Placental pericyte (primary cell): ENCODE data around the gene RRAGA.

- CAGE, long polyA plus RNA, result no peak
These were observed 91.7 kb downstream of the NFIB start for GRCh38 chr9:14222062-14222758.

DNA sequence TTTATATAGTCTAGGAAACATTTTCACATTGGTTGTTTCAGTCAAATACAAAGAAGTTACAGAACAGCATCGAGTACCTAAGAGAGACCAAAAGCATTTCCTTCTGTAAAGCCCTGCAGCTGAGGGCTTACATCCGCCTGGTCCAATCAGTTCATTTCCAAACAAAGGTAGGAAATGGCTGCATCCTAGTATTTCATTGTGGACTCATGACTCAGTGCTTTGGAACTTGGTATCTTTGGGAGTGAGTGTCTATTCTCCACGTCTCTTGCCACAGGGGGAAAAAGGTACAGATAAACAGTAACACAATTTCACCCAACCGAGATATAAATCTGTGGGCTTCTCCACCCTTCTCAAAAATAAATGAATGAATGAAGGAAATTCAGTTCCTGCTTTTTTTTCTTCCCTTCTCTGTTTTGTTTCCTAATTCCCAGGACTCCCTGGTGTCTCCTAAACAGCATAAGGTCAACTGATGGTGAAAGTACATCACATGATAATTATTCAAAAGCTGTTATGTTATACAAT is 75.4 kb downstream of the NFIB start:
- CAGE, long polyA plus RNA, result no peak

DNA sequence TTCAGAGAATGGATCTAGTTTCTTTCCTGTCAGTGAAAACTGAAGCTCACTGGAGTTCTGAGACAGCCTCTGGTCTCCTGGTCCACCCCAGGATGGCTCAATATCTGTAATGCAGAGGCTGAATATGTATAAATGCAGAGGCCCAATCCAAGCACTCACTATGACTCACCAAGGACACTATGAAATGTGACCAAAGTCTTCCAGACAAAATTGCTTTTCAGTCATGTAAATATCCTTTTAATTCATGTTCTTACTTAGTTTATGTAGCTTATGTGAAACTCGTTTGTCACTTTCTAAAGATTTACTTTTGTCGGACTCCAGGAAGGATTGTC is 53.8 kb downstream of the NFIB start:
- CAGE, long polyA plus RNA, result no peak

DNA sequence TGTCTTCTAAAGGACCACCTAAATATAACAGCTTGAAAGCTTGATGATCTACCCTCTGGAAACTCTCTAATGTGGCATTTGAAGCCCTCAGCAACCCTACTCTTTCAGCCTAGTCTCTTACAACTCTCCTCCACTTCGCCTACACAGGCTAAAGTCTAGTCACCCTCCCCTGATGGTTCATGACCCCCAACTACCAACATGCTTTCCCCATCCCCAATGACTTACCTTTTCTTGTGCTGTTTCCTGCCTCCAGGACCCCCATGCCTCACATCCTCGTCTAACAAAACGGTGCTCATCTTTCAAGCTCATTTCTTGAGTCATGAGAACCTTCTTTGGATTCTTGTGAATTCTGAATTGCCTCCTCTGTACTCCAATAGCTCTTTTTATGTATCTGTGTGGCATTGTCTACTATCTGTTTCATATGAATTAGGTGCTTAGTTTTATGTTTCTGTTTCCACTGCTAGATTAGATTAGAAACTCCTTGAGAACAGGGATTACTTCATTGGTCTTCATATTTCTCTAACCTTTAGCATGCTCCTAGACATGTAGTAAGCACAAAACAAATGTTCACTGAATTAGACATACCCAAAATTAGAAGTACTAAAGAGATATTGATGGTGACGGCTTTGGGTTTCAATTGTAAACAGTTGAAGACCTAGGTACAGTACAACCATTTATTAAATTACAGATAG is 45.5 kb downstream of the NFIB start:
- CAGE, long polyA plus RNA, result no peak

DNA sequence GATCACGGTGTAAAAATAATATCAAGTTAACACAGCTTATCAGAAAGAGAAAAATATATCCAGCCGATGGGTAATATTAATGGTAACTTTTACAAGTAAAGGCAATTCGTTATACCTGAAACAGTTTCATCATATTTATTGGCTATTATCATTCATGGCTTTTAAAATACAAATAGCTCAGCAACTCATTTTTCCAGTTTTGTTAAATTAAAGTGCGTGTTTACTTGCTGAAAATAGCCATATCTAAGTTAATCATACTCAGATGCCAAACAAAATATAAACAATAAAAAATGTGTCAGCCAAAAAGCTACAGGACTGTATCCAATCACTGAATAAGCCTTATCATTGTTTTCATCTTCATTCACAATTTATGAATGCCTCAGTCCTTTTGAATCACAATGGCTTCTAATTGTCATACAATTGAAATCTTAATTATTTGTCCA is 2.1 kb downstream of the NFIB start:
- CAGE, long polyA plus RNA, result no peak

- CAGE, long polyA plus RNA, result no peak
These were observed 389 bp upstream of the NFIB start for GRCh38 chr9:14314206-14314854.

DNA sequence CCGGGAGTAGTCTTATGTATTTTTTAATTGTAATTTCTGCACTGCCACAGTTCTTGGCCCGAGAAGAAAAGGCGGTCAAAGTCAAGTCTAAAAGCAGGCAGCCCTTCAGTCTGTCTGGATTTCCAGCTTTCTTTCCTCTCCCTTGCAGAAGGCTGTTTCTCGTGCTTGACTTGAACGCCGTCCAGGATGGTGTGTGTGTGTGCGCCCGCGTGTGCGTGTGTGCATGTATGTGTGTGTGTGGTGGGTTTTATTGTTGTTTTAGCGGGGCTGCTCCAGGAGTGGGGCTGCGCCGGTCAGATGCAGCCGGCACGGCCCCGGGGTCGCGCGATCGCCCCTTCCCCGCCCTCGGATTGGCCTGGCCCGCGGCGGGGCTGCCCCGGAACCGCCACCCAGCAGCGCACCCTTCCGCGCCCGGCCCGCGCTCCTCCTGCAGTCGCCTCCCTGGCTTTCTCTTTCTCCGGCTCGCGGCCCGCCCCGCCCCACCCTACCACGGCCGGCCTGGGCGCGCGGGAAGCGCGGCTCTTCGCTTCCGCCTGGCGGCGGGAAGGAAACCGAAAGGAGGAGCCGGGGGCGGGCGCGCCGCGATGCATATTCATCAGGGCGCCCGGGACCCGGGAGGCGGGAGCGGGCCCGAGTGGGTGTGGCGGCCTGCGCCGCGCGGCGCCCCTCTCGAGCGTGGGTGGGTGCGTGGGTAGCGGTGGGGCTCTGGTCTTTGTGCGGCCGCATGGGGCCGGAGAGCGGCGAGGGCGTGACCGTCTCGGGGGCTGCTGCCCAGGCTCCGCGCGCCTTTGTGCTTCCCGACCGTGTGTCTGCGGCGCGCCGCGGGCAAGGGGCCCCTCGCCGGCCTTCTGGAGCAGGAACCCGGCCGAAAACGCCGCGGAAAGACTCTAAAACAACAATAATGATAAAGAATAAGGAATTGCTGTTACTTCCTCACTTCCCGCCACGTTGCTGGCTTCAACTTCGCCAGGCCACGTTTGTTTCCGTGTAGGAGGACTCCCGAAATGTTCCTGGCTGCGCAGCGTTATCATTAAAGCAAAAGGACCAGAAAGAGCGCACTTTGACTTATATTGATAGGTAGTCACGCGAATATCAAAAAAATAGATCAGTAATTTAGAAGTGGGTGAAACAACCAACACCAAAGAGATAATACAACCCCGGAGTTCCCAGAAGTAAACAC is 8.6 kb upstream of the NFIB start:
- CAGE, long polyA plus RNA, result no peak

DNA sequence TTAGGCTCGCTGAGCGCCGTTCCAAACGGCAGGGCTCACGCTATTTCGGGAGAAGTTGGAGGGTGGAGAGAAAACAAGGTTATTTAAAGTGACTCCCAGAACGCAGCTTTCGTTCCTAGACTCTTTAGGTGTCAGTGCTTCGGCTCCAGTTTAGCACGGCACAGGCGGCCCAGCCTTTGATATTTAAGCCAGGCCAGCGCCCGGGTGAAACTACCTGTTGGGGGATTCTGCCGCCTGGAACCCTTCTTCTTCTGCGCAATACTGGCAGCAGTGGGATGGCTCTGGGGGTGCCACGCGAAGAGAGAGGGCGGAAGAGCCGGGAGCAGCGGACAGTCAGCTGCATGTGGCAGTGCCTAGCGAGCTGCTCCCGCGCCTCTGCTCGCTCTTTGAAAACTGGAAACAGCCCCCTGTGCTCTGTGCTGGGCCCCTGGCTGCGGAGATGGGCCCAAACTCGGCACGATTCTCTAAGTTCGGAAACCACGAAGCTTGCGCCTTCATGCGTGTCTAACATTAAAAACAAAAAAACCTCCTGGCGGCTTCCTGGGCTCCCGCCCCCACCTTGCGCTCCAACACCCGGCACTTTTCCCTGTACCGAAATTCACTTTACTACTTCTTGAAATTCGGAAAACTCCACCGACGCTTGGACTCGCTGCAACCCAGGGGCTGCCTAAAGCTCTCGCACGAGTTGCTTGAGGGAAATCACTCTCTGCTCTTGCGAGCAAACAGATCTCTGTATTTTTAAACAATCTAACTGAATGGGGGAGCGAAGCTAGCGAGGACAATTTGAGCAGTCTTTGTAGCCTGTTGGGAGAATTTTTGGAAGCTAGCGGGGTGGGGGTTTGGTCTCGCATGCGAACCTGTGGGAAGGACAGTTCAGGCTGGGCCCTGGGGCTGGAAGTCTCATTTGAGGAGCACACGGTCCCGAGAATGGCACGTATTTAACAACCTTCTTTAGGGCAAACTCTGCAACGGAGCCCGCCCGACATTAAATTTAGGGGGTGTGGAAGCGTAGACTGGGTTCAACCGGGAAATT is 34.8 kb upstream of the NFIB start:
- CAGE, long polyA plus RNA, result no peak

DNA sequence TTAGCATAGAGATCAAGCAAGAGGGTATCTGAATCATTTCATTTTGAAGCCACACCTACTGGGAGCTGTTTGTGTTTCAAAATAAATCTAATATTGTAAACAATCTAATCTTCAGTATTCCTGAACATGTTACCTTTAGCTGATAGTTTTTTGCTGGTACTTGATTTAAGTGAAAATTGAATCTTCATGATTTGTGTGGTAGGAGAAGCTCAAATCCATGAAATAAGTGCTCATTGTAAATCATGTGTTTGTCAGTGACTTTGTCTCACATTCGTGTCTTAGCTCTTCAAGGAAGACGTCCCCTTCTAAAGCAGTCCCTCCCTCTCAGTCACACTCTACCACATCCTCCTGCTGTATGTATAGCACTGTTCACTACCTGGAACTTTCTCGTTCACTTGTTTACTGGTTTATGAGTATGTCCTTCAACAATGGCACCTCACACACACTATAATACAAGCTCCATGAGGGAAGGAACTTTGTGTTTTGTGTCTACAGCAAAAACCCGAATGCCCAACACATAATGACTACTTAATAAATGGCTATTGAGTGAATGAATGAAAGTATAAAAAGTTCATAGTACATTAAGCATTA is 3.4 kb upstream of the TTC39B start:
- CAGE, long polyA plus RNA, result no peak

- CAGE, long polyA plus RNA, result no peak
These were observed 3.0 kb upstream of the PSIP1 start for GRCh38 chr9:15513854-15514097.

DNA sequence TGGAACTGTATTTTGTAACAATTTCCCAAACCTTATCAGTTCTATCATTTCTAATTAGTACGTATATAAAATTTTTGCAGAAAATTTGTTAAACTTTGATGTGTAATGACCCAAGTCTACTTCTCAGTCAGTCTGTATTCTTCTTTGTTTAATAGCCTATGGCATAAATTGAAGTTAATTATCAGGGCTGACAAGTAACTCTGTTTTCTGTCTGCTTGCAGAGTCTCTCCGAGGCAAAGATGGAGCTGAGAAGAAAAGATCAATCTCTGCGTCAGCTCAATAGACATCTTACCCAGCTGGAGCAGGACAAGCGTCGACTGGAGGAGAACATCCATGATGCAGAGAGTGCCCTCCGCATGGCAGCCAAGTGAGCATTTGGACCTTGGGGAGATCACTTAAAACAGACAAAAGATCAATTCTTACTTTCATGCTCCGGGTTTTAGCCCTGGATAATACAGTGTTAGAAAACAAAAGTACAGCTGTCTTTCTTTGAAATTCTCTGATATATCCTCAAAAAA is 293.7 kb downstream of the CCDC171 start:
- CAGE, long polyA plus RNA, result no peak

DNA sequence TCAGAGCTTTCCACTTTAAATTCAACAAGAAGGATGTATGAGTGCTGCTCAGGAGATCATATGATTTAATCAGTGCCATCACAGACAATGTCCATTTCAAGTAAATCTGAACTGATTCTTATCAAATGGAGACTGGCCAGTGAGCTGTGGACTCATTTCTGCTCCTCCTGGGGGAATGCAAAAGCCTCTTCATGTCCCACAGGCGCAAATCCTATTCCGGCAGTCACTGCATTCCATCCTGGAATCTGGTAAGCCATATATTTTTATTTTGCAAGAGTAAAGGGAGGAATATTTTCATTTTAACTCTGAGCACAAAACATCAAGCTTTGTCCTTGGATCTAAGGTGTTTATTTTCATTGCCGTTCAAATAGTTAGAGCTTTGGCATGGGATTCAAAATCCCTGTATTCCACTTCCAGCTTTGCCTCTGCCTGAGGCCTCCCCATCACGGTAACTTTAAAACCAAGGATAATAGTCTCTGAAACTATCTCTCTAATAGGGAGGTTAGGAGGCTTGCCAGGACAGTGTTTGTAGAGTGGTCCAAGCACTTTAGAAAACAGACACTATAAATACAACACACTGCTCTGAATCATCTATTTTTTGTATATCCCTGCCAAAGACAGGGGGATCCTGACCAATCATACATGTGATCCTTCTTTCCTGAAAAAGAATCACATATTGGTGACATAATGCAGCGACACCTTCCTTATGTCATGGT is 327.0 kb downstream of the BNC2 start:
- CAGE, long polyA plus RNA, result no peak

DNA sequence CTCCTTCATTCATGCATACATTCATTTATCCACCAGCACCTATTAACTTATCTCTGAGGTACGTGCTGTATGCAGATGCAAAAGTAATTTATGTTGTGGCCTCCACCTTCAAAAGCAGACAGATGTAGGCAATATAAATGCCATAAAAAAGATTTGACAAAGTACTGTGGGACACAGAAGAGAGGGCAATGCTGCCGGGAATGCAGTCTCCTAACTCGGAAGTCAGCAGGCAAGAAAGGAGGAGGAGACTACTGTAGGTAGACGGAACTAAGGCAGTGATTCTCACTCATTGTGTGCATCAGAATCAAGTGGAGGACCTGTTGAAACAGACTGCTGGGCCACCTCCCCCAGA is 310.7 kb downstream of the BNC2 start:
- CAGE, long polyA plus RNA, result no peak

- CAGE, long polyA plus RNA, result no peak
These were observed 165.5 kb downstream of the BNC2 start for GRCh38 chr9:16704651-16705736.

DNA sequence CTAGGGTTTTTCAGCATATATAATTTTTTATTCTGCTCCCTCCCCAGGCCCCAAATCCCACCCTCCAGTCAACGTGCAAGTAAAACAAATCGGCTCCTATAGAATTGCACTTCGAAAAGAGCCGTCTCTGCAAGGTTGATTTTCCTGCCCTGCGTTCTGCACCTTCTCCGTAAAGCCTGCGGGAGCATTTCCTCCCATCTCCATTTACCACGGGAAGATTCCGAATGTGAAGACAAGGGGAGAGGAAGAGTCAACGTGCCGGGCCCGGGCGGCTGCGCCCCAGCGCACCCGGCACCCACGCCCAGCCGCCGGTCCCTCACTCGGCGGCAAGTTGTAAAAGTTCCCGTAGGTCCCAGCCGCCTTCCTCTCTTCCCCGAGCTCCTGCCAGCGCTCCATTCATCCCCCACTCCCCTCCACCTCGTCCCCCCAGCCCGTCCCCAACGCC is 576 bp downstream of the BNC2 start:
- CAGE, long polyA plus RNA, result no peak

DNA sequence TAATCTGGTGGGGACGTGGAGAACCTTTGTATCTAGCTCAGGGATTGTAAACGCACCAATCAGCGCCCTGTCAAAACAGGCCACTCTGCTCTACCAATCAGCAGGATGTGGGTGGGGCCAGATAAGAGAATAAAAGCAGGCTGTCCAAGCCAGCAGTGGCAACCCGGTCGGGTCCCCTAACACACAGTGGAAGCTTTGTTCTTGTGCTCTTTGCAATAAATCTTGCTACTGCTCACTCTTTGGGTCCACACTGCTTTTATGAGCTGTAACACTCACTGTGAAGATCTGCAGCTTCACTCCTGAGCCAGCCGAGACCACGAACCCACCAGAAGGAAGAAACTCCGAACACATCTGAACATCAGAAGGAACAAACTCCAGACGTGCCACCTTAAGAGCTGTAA is 61.2 kb upstream of the CNTLN start:
- CAGE, long polyA plus RNA, result no peak

- CAGE, long polyA plus RNA, result no peak
These were observed 327.9 kb downstream of the SH3GL2 start for GRCh38 chr9:17906359-17907557.

DNA sequence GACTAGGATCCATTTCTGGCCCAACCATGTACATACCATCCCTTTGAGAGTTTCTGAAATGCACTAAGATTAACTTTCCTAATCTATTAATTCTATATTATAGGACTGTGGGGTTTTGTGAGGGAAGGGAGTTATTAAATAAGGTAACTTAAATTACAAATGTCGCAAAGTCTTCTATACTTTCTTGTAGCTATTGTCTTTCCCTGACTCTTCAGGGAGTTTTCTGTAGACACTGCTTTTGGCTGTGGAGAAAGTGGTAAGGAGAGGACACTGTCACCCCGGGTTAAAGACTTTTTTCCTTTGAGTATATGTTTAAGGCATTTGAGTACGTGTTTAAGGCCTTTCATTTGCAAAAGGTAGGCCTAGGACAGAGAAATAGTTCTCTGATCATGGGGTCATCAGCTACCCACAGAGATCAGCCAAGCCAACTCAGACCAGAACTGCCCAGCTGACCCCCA is 90.9 kb upstream of the ADAMTSL1 start:
- CAGE, long polyA plus RNA, result no peak

DNA sequence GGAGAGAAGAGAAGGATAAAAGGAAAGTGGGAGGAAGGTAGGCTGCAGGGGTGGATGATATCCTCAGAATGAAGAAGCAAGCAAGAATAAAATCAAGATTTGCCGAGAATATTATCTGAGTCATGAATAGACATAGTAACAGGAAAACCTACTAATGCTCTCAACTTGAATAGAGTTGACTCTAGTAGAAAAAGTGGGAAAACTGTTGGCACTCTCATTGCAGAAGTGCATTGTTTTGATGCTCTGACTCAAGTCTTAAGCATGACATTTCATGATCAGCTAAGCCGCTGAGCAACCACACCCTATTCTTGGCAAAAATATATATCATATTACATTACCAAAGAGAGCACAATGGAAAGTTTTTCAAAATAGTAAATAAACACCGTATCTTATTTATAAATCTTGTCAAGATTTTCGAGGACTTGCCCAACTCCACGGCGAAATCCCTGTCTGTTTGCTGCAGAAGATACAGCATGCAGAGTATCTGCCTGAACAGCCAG is 14.0 kb upstream of the ADAMTSL1 start:
- CAGE, long polyA plus RNA, result no peak

DNA sequence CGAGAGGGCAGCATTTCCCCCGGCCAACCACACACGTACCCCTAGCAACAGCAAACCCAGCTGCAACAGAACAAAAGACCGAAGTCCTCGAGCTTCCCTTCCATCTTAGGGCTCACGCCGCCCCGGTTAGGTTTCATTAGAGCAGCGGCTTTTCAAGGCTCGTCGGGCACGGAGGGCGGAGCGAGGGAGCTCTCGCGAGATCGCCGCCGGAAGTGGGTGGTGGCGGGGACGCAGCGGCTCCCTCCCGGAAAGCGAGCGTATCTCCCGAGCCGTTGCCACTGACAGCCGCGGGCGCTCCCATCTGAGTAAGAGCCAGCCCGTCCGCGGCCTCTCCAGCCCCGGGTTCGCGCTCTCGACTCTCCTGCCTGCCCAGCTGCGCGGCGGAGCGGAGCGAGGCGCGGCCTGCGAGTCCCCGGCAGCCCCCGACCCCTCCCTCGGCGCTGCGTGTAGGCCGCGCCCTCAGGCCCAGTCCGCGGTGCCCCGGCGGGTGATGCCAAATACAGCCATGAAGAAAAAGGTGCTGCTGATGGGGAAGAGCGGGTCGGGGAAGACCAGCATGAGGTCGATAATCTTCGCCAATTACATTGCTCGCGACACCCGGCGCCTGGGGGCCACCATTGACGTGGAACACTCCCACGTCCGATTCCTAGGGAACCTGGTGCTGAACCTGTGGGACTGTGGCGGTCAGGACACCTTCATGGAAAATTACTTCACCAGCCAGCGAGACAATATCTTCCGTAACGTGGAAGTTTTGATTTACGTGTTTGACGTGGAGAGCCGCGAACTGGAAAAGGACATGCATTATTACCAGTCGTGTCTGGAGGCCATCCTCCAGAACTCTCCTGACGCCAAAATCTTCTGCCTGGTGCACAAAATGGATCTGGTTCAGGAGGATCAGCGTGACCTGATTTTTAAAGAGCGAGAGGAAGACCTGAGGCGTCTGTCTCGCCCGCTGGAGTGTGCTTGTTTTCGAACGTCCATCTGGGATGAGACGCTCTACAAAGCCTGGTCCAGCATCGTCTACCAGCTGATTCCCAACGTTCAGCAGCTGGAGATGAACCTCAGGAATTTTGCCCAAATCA is at the start of gene RRAGA:
Gene RRAGA (plus strand): TSS at position 258 of the 1,082 bp plus-strand sequence.
- CAGE, long polyA plus RNA, result no peak